Brain (tissue), 1 donor: ENCODE measurements around a stretch of chr13.

DNA sequence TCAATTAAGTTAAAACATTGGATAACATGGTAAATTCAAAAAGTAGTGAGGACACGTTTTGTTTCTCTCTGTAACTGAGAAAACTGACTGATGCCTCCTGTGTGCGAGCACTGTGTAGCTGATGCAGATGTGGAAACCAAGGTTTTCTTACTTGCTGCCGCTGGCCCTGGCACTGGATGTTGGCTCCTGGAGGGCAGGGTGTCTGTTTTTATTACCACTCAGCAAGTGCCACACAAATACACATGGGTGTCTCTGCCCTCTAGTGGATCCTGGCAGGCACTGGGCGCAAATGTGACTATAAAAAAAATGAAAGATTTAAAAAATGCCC lies 25.4 kb downstream of the CHAMP1 start:
- RRBS = no CpG with 5 or more reads among the region's 4 CpGs